Neural progenitor cell (in vitro differentiated cells): ENCODE data around the gene TMEM126B.

DNA sequence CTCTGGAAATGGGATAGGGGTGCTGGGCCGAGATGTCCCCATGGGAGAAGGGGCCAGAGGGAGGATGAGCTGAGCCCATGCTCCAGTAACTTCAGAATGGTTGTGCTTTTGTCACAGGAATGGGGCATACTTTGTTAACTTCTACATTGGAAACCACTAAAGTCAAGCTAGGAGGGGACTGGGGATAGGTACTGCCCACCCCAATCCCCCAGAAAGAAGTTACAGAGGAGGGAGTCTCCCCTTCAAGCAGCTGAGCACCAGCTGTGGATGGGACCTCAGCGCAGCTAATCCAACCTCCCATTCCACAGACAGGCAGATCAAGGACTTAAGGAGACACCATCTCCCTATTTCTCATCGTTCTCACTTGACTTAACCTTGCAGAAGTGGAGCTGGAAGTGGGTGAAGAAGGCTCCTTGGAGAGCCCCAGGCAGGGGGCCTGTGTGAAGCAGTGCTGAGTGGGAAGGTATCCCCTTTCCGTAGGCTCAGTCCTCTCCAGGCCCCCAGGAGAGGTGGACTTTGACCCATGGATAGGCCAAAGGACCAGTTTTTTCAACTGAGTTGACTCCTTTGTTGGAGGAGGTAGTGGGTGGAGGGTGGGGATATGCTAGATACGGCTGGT, 27.2 kb downstream of the USP35 start:
- RAMPAGE, long total RNA = no peak

- RAMPAGE, long total RNA = no peak
These were observed 36.2 kb downstream of the USP35 start for GRCh38 chr11:78224753-78225489.

- RAMPAGE, long total RNA = no peak
These were observed 80.1 kb downstream of the USP35 start for GRCh38 chr11:78268433-78269533.

- RAMPAGE, long total RNA = no peak
These were observed 82.7 kb downstream of the GAB2 start for GRCh38 chr11:78334544-78335714.

DNA sequence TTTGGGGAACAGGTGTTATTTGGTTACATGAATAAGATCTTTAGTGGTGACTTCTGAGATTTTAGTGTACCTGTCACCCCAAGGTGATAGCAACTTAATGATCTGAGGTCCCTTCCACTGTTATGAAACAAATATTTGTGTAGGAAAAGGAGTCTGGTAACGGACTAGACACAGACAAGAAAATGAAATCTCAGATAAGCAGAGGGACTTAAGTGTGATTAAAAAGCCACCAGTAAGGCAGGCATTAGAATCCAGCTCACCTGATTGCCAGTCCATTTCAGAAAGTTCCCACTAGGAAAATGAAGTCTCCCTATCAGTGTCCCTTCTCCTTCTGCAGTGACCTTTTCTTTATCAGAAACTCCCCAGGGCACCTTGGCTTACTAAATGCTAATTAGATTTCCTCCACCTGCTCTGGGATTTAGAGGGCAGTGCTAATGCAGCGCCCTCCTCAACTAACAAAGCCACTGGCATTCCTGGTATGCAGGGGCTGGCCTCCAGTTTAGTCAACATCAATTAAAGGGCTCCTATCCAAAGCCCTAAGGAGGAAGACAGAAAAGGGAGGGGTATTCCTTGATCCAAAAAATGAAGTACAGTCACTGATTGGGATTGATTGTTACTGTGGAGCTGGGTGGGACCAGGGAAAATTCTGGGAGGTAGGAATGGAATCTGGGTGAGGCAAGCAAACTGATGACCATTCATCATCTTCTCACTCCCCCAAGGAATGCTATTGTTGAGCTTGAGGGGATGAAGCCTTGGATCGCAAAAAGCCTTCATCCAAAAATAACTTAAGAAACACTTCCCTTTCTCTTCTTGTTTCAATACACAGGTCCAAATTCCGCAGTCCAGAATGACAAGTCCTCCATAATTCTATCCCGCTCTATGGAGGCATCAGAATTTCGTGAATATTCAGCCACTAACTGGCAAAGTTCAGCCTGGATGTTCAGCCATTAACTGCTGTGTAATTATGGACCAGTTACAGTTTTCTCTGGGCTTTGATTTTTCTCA, 52.3 kb downstream of the GAB2 start:
- RAMPAGE, long total RNA = no peak

GRCh38 chr11:78416809-78417525, 653 bp downstream of the GAB2 start:
- RAMPAGE, long total RNA = no peak

- RAMPAGE, long total RNA = no peak
These were observed 6.5 kb upstream of the GAB2 start for GRCh38 chr11:78423910-78424655.

DNA sequence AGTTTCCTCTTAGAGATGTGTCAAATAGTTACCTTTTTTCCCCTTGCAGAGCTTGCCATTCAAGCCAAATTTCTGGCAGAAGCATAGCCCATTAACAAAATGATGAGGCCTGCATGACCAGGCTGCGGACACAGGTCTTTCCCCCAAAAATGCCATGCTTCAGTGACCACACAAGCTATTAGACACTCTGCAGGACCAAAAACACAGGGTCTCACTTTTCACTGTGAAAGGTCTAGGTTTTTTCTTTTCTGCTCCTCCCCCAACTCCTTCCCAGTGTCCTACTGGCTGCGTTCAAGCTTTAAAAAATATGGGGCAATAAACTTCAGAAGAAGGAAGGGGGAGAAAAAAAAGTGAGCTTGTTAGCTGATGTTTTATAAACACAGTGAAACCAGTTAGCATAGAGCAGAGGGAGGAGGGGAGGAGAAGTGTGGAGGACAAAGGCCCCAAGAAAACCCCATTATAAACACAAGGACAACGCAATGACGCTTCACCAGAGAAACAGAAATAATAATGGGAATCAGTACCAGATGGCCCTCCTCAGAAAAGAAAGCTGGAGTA, 235.1 kb upstream of the NARS2 start:
- RAMPAGE, long total RNA = no peak

- RAMPAGE, long total RNA = no peak
These were observed 258.4 kb upstream of the NARS2 start for GRCh38 chr11:78833098-78833348.

DNA sequence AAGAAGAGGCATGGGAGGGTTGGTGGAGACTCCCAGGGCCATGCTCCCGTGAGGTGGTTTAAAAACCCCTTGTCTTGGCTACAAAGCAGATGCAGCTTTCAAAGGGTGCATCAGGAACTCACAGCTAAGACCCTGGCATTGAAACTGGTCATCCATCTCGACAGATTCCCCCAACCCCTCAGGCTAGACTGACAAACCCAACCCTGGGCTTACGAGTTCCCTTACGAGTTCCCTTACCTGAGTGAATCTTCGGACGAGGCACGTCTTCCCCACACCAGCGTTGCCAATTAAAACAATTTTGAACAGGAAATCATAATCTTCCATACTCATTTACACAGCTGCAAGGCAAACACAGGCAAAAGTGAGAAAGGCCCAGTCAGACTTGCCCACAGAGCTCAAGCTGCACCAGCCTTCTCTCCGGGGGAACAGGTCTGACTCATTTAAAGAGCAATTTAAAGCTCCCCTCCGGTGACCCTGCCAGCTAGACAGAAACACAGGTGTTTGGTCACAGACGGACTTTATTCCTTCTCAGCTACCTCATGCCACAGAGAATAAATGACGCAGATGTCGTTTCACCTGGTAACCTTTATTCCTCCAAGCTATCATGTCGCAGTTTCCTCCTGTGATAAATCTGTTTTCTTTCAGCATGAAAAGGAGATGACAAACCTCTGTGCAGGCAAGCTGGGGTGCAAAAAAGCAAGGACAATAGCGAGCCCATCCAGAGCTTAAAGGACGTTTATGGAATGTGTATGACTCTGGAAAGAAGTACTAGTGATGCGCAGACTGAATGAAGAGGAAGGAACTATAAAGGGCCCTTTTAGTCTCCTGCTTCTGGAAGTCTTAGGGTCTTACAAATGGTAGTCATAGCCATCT, 74.5 kb downstream of the RAB30 start:
- RAMPAGE, long total RNA = no peak

GRCh38 chr11:83070275-83070694, 1.4 kb downstream of the RAB30 start:
- RAMPAGE, long total RNA = no peak

- RAMPAGE, long total RNA = no peak
These were observed 1.1 kb upstream of the RAB30 start for GRCh38 chr11:83072797-83073266.

DNA sequence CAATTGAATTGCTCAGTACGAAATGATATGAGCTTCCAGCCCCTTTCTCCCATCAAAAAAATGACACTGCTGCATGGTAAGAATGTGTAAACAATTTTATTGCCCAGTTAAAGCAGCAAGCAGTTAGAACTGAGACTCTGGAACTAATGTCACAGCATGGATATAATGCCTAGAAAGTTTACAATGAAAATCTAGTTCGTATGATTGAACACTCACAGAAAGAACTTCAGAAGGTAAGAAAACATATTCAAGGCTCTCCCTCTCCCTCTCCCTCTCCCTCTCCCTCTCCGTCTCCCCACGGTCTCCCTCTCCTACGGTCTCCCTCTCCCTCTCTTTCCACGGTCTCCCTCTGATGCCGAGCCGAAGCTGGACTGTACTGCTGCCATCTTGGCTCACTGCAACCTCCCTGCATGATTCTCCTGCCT, 24.6 kb upstream of the PCF11 start:
- RAMPAGE, long total RNA = no peak

GRCh38 chr11:83641442-83641889, 355.3 kb upstream of the CCDC90B start:
- RAMPAGE, long total RNA = no peak

DNA sequence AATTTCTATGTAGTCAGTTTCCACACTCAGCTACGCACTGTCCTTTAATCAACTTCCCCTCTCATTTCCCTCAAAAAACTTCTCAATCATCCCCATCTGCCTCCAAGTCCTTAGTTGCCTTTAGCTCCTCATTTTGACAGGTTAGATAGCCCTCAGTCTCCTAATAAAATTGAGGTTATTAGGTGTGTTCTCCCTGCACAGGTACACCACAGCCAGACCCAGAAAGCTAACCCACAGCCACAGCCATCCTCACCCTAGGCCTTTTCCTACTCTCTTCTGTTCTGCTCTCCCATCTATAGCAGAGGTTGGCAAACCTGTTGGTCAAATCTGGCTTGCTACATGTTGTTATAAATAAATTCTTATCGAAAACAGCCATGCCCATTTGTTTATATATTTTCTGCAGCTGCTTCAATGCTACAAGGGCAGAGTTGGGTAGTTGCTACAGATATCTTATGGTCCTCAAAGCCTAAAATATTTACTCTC, 610.5 kb downstream of the DLG2 start:
- RAMPAGE, long total RNA = no peak

DNA sequence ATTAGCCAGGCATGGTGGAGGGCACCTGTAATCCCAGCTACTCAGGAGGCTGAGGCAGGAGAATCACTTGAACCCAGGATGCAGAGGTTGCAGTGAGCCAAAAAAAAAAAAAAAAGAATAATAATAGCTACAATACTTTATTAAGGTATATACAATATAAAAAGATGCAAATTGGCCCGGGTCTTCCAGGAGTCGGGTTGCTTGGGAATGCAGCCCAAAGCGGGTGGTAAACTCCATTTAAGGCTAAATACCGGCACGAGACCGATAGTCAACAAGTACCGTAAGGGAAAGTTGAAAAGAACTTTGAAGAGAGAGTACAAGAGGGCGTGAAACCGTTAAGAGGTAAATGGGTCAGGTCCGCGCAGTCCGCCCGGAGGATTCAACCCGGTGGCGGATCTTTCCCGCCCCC, 143.3 kb downstream of the DLG2 start:
- RAMPAGE, long total RNA = no peak

DNA sequence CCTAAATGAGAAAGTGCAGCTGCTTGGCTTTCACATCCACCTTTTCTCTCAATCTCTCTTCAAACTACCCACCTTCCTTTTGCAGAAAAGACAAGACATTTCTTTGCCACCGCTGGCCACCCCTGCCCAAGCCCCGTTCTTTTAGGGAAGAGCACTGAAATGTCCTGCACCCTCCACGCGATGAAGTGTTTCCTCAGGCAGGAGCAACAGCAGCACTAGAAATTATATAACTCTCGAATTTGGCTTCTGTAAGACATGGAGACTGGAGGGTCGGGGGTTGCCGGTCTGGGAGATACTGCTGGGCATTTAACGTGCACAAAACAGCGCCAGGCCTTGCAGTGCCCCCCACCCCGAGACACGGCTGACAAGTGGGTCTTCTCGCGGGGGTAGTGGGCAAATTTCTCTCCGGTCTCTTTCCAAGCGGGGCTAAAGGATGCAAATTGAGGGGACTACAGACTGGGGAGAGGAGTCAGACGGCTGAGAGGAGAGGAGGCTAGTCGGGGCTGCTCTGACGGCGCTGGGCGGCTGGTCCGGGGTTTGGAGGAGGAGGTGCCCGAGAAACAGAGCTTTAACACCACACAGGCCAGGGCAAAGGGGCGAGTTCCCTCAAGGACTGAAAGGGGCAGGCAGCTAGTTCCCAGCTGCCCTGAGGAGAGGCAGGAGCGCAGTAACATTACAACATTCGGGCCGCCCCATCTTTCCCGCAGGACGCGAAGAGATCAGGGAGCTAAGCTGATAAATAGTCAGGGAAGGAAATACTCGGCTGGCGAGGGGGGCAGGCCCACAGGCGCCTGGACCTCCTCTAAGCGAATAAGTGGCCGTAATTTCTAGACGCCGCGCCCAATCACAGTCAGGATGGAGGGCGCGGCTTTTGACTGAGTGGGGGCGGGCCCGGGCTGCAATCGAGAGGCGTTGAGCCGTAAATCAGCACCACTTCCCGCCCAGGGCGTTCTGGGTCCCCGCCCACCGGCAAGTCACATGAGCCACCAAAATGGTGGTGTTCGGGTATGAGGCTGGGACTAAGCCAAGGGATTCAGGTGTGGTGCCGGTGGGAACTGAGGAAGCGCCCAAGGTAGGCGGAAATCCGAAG, at the start of gene TMEM126B:
TMEM126B (plus strand) TSS at position 977 of the 1,090 bp plus-strand sequence.
- RAMPAGE, long total RNA = start-site peak on the plus strand centred at position 1,015 of the sequence, 61 bp wide, 83 and 34 reads in 2 replicates

DNA sequence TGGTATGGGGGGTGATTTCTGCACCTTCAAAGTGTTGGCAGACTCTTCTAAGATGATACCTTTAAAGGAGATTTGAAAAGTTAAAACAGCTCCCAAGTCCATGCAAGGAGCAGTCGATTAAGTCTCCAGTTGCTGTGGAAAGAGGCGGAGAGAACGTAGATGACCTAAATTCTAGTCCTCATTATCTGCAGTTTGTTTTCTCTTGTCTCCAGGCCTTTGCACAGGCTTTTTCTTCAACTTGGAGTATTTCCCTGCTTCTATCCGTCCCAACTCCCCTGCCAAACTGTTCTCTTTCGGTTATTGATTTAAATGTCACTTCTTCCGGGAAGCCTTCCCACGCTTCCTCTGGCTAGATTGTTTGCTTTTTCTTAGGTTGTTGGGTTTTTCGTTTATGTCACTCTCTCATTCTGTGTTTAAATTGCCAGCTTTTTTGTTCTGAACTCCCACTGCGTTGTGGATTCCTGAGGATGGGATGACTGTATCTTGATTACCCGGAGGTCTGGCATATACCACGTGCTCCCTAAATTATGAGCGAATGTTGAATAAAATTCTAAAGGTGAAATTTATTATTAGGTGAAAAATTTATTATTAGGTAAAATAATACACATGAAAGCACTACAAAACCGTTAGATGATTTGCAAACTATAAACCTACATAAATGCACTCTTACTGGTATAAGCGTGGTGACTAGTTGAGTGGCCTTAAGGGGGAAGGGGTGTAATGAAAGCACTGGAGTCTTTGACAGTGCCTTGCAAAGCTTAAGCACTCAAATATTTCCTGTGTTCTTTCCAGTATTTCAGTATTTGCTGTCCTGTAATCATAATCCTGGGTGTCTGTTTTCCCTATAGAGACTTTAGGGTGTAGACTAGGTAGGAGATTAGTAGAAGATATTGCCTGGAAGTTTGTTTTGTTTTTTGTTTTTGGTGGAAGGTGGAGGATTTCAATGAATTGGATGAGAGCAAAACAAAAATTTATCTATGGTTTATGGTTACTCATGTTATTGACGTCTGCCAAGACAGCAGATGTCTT, 628 bp downstream of the TMEM126B start:
- RAMPAGE, long total RNA = no peak

DNA sequence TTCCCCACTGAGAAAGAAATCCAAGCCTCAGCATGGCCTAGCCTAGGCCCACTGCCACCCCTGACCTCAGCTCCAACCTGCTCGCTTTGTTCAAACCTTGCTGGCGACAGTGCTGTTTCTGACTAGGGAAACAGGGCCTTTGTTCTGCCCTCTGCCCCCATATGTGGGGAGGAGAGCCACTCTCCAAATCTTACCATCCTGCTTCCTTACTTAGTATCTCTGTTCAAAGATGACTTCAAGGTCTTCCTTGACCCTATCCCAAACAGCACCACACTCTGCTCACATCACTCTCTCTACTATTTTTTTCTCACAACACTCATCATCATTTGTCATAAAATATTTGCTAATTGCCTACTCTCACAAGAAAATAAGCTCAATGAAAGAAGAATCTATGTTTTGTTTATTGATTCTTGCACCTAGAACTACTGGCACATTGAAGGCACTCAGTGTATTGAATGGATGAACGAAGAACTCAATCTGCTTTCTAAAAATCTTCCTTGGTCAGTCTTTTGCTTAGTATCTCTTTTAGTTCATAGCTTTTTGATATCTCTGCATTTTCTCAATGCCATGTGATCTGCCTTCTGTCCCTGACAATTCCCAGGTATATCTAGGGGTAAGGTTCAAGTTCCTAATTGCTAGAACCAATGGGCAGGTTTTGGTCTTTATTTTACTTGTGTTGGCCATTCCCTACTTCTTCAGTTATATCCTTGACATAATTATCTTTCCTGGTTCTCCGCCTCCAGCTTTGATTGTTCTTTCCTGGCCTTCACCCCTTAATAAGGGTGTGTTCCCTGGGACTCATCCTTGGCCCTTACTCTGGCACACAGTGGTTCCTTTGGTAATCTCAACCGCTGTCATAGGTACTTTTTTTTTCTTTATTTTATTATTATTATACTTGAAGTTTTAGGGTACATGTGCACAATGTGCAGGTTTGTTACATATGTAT, 96.2 kb downstream of the CCDC83 start:
- RAMPAGE, long total RNA = no peak

GRCh38 chr11:86015846-86017070, 52.6 kb downstream of the PICALM start:
- RAMPAGE, long total RNA = no peak